CD14-positive monocyte (primary cell): ENCODE measurements around the genes PRSS23 and TRIM49D2.

- CAGE, long polyA plus RNA = no peak
Observed at GRCh38 chr11:85660816-85661863, 3.8 kb downstream of the CREBZF start.

- CAGE, long polyA plus RNA = no peak
Observed at GRCh38 chr11:85718752-85719509, 32.9 kb upstream of the CCDC89 start.

DNA sequence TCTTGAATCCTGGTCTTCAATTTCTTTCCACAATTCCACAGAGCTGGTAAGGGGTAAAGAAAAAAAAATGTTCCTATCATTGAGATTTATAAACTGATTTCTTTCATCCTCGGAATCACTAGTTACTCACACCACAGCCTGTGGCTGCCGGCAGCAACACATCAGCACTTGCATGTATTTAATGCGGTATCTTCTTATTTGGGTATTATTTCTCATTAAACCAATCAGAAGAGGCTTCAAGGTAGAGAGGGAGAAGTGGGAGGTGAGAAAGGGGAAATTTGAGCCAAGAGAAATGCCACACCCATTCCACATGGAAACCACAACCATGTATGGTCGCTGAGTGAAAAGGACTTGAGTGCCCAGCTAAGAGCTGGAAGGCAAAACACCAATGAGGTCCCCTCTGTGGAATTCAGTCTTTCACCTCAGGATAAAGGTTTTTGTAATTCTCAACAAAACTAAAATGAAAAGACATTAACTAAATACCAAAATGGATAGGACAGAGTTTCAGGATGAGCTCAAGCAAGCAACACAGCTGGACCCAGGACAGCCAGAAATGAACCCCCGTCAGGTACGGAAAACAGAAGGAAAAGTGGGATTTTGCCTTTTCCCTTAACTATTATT lies 26.0 kb downstream of the SYTL2 start:
- CAGE, long polyA plus RNA = no peak

GRCh38 chr11:85810454-85810785 lies 521 bp downstream of the SYTL2 start:
- CAGE, long polyA plus RNA = no peak

GRCh38 chr11:85957463-85958579 lies 102.6 kb downstream of the CCDC83 start:
- CAGE, long polyA plus RNA = no peak

- CAGE, long polyA plus RNA = no peak
Observed at GRCh38 chr11:85983728-85984102, 85.2 kb downstream of the PICALM start.

- CAGE, long polyA plus RNA = no peak
Observed at GRCh38 chr11:86202070-86202380, 42.5 kb upstream of the EED start.

GRCh38 chr11:86459644-86460573 lies 85.2 kb downstream of the CCDC81 start:
- CAGE, long polyA plus RNA = no peak

DNA sequence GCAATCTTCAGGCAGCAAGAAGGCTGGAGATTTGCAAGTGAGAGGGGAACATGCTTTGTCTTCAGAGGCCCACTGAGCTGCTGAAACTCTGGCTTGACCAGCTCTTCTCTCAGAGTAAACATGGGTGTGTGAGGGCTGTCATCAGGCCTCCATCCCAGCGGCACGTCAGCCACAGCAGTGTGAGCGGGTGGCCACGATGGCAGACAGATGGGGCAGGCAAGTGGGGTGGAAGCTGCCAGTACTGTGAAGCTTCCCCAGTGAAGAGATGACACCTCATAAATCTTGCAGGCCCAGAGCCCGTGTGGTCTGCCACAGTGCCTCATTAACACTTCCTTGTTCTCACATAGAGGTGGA lies 111.9 kb downstream of the CCDC81 start:
- CAGE, long polyA plus RNA = no peak

- CAGE, long polyA plus RNA = no peak
Observed at GRCh38 chr11:86487107-86487876, 112.6 kb downstream of the CCDC81 start.

DNA sequence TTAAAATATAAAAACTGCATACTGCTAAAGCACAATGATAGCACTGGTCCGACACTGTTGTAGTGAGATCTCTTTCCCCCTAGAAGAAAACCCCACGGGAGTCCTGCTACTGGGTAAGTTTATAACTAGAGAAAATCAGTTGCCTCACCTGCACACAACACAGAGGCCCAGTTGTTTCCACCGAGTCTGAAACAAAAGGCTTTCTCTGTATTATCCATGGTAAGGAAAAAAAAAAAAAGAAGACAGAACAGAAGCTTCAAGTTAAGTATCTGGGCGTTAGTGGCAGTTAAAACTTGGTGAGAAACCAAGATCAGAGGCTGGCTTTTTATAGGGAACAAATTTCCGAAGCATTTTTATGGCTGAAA lies 208.0 kb downstream of the CCDC81 start:
- CAGE, long polyA plus RNA = no peak

DNA sequence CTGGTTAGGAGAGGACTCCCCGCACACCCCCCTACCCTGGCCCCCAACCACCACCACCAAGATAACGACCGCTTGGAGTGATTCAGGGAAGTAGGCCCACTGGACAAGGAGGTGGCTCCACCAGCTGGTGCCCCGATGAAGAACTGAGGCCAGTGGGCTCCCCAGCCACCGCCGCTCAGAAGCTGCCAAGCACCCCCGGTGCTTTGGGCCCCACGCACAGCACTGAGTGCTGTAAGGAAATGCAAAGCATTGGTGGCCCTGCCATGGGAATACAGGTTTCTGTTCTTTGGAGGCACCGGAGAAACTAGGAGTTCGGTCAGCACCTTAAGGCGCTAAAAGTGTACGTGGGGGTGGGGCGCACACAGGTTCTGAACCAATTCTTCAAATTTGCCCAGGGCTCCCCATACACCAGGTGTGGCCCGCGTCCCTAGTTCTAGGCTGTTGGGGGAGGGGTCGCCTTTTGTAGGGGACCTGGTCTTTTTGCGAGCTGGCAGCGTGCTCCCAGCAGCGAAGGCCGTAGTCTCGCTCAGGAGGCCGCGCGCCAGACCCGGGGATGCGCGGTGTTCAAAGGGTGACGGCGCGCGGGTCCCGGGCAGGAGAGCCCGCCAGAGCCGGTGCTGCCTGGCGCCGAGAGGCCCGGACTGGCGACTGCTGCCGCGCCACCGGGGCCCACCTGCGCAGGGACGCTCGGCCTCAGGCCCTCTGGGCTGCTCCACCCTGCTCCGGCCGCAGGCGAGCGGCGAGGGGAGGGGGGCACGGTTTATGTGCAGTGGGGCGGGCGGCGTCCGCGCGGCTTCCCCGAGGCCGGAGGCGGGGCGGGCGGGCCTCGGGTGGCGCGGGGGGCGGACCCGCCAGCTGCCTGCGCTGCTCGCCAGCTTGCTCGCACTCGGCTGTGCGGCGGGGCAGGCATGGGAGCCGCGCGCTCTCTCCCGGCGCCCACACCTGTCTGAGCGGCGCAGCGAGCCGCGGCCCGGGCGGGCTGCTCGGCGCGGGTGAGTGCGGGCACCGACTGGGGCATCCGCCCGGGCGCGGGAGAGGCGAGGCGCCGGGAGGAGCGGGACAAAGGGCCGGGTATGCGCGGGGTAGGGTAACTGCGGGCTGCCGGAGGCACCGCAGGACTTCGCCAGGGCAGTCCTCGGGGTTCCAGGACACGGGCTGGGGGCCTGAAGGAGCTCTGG lies at the start of gene PRSS23:
PRSS23 (plus strand) TSS at position 883 of the 1,178 bp plus-strand sequence.
- CAGE, long polyA plus RNA = no peak

DNA sequence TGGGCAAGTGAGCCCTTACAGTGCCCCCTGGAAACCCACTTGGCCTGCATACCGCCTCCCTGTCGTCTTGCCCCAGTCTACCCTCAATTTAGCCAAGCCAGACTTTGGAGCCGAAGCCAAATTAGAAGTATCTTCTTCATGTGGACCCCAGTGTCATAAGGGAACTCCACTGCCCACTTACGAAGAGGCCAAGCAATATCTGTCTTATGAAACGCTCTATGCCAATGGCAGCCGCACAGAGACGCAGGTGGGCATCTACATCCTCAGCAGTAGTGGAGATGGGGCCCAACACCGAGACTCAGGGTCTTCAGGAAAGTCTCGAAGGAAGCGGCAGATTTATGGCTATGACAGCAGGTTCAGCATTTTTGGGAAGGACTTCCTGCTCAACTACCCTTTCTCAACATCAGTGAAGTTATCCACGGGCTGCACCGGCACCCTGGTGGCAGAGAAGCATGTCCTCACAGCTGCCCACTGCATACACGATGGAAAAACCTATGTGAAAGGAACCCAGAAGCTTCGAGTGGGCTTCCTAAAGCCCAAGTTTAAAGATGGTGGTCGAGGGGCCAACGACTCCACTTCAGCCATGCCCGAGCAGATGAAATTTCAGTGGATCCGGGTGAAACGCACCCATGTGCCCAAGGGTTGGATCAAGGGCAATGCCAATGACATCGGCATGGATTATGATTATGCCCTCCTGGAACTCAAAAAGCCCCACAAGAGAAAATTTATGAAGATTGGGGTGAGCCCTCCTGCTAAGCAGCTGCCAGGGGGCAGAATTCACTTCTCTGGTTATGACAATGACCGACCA lies 7.6 kb downstream of the PRSS23 start:
- CAGE, long polyA plus RNA = no peak

DNA sequence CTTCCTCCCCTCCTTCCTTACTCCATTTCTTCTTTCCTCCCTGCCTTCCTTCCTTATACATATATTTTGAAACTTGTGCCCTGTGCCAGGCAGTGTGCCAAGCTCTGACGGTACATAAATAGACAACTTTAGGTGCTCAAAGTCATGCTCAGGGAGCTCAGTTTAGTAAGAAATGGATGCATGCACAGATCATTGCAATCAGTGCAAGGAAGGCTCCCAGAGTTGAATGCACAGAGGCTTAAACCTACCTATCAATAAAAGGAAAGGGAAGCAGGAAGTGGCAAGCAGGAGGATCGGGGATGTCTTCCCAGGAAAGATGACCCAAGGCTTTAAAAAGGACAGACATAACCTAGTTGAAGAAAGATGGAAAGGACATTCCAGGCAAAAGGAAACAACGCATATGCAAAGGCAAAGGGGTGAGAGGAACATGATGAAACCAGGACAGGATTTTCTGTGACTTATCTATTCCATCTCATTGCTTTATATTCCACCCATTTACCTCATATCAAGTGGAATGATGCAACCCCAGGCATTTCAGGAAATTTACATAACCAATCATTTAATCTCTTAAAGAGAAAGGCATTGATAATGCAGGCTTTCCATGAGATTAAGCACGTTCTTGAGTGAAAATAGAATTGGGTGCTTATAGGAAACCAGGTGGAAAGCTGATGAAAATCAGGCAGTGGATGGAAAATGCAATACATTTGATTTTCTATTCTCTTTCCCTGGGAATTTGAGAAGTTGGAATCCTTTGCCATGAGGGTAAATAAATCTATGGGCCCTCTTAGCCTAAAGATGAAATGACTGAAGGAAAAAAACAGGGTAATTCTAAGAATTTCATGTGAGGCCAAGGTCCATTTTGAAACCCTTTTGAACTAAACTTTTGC lies 13.0 kb downstream of the FZD4 start:
- CAGE, long polyA plus RNA = no peak

GRCh38 chr11:87000119-87000942 lies 37.4 kb upstream of the TMEM135 start:
- CAGE, long polyA plus RNA = no peak

DNA sequence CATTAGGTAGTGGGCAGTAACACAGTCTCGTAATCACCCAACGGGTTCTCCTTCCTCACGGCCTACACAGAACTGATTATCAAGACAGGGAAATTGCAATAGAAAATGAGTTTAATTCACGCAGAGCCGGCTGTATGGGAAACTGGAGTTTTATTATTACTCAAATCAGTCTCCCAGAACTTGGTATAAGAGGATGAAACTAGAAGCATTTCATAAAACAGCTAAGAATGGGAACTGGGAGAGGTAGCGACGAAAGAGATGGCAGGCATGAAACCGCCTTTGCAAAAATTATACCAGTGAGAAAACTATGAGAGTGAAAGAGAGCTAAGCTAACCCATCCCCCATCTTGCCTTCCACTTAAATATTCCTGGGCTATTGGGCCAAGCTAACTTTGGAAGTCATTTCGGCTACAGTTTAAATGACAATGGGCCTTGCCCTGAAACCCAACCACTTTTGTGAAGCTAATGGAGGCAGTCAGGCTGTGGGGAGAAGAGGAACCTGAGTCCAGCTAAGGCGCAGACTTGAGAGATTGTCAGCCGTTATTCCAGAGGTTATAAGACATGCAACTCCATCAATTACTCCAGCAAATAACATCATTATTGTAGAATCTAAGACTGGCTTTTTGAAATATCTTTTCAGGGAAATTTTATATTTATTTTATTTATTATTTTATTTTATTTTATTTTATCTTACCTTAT lies 29.6 kb downstream of the CTSC start:
- CAGE, long polyA plus RNA = no peak

- CAGE, long polyA plus RNA = no peak
Observed at GRCh38 chr11:88979673-88979902, 86.2 kb downstream of the GRM5 start.

DNA sequence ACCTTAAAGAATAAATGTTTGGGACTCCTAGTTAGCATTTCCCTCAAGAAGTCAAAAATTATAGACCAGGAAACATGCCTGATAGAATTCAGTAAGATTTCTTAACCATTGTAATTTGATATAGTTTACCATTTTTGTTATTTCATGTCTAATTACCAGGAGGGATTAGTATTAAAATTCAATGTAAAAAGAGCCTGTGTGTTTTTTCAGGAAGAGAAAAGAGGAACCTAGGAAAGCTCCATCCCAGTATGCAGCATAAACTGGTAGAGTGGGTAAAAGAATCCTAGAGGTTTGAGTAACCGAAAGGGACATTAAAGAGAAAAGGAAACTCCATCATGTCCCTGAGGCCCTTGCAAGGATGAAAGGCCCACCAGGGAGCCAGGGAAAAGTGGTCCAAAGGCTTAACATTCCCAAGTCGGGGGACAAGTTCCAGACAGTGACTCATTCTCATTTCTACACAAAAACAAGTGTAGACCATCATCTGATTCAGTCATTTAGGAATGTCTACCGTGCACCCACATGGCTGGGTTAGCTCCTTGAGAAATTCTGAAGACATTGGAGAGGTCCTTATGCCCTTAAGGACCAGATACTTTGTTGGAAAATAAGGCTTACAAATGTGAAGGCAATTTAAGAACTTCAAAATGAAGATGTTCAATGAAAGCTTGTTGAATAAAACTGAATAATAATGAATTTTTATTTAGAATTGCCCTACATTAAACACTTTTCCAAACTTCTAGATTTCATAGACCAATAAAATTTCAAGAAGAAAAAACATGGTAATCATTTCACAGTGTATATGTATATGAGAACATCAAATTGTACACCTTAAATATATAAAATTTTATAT lies 4.8 kb upstream of the NOX4 start:
- CAGE, long polyA plus RNA = no peak

DNA sequence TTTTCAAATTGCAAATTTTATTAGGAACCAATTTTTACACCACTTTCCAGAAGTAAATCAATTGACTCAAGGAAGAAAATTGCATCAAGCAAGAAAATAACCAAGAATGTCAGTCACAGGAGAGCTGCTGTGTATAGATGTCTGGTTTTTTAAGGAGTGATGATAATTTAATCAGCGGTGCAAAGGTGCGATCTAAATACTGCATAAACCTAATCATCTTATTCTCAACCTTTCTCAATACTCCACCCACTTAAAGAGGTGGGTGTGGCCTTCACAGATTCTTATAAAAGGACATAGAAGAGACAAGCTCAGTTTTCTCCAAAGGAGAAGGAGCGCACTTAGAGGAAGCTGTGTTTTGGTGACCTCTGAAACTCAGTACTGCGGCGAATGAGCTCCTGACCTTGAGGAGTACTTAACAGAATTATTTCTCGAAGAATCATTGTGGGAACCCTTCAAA lies at the start of gene TRIM49D2:
TRIM49D2 (plus strand) TSS at position 358 of the 457 bp plus-strand sequence.
- CAGE, long polyA plus RNA = no peak

GRCh38 chr11:90250935-90251473 lies 28.2 kb upstream of the CHORDC1 start:
- CAGE, long polyA plus RNA = no peak